Heart (tissue), 3 donors: ENCODE measurements around a stretch of chr12.

DNA sequence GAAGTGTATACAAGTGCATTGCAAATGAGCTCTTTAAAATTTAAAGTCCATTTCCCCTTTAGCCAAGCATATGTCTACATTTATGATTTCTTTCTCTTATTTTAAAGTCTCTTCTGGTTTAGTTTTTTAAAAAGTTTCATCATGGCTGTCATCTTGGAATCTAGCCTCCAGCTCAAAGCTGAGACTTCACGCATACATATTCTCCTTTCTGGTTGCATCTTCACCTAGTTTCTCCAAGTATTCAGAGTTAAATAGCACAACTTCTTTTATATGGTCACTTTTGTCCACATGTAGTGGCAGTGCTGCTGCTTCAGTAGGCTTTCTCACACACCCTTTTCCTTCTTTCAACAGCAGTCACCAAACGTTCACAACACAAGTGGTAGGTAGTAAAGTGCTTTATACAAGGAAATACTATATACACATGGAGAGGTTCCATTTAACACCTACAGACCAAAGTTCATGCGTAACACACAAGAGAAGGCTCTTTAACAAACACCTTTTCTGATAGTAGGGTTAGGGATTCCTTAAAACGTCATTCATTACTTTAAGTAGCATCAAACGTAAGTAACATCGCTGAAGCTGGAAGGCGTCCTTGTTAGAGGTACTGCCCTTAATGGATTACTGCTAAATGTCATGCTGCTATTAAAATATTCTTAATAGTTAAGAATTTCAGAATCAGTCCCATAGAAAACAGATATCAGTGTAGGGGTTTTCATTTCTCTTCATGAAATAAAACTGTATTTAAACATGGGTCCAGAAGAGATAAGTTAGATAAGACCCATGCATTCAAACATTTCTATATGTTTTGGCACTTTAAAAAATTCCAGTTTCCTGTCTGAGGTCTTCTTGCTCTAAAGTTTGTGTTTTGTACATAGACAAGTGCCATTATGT lies 107.1 kb upstream of the USP44 start:
- RAMPAGE, long total RNA, 2 experiments = no peak in any of the 2 experiments

DNA sequence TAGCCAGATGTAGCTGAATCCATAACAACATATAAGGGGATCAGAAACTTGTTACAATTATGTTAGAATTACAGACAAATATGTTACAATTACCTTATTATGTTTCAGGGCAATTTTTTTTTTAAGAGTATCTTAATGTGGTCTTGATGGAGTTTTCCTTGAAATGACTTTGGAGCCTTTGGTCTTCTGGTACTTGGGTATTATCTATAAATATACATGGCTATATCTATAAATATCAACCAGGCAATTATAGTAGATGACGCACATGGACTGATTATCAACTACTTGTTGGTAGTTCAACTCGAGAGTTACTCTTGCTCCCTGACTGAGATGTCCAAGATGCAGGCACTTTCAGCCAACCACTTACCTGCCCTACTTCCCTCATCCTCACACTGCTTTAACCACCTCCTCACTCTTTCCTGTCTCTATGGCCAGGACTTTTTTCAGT lies 85.5 kb downstream of the NTN4 start:
- RAMPAGE, long total RNA, 2 experiments = no peak in any of the 2 experiments

GRCh38 chr12:95772574-95773173 lies 17.9 kb downstream of the NTN4 start:
- RAMPAGE, long total RNA, 2 experiments = no peak in any of the 2 experiments

DNA sequence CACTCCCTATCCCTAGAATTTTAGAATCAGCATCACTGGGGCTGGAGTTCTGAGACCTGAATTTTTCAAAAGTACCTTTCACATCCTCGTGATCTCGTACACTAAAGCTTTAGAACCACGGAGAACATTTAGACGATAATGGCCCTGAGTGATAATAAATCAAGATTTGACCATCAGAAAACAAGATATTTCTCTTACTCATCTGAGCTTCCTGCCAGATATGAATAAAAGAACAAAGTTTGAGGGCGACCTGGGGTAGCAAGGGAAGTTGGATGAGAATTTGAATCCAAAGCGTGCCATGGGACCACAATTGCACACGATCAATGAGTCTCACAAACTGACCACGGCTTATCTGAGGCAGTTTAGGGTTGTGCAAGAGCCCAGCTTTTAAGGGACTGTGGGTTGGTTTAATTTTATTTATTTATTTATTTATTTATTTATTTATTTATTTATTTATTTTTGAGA lies 817 bp downstream of the AMDHD1 start:
- RAMPAGE, long total RNA, 2 experiments = no peak in any of the 2 experiments

DNA sequence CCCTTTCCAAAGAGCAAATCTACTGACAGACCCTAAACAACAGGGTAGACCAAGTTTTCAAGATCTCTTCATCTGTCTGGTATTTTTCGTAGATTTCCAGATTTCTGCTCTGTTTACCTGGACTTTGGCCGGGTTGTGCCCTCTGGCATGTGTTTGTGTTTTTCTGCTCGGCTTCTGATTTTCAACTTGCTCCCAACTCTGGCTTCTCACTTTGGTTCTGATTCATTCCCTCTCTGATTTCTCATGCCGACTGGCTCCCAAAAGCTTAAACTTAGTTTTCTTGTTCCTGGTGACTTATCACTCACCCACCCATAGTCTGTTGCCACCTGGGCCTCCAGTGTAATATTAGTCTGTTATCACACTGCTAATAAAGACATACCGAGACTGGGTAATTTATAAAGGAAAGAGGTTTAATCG lies 23.5 kb downstream of the AMDHD1 start:
- RAMPAGE, long total RNA, 2 experiments = no peak in any of the 2 experiments

GRCh38 chr12:95995300-95996195 lies 596 bp downstream of the HAL start:
- RAMPAGE, long total RNA, 2 experiments = start-site peak on the minus strand in 1 of 2 experiments, at chr12:95995903-95995935 at its widest, 12 reads per replicate

- RAMPAGE, long total RNA, 2 experiments = no peak in any of the 2 experiments
Measured at GRCh38 chr12:96170208-96170832, 23.9 kb upstream of the ELK3 start.

- RAMPAGE, long total RNA, 2 experiments = no peak in any of the 2 experiments
Measured at GRCh38 chr12:96233048-96233749, 39.0 kb downstream of the ELK3 start.

GRCh38 chr12:96246904-96247936 lies 53.0 kb downstream of the ELK3 start:
- RAMPAGE, long total RNA, 2 experiments = no peak in any of the 2 experiments

- RAMPAGE, long total RNA, 2 experiments = no peak in any of the 2 experiments
Measured at GRCh38 chr12:96248456-96248855, 54.3 kb downstream of the ELK3 start.

- RAMPAGE, long total RNA, 2 experiments = no peak in any of the 2 experiments
Measured at GRCh38 chr12:96266930-96267702, 72.9 kb downstream of the ELK3 start.

- RAMPAGE, long total RNA, 2 experiments = no peak in any of the 2 experiments
Measured at GRCh38 chr12:96359100-96359464, 41.2 kb downstream of the CDK17 start.

GRCh38 chr12:96398777-96398851 lies 1.6 kb downstream of the CDK17 start:
- RAMPAGE, long total RNA, 2 experiments = no peak in any of the 2 experiments

DNA sequence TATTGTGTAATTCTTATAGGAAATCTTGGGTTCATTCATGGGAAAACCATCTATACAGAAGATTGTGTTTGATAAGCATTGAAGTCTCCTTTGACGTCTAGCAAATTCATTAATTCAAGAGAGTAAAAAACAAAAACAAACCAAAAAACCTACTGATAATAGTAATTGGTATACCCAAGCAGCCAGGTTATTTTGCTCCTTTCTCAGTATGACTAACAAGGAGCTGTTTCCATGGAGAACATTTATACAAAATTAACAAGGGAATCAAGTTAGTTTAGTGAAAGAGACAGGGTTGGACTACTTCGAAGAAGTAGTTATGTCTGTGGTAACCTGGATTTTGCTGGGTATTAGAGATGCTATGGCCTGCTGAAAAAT lies 43.1 kb upstream of the CFAP54 start:
- RAMPAGE, long total RNA, 2 experiments = no peak in any of the 2 experiments

DNA sequence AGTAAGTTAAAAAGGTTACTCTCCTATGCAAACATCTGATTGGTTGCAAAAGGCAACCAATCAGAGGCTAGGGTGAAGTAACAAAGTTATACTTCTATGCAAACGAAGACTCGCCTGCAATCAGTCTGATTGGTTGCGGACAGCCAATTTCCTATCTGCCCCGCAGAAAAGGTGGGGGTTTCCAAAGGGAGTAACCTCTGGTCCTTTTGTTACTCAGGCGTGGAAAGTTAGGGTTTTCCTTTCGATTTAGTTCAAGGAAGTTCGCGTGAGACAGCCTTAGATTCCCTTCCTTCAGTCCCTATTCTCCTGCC lies 208.0 kb upstream of the NEDD1 start:
- RAMPAGE, long total RNA, 2 experiments = no peak in any of the 2 experiments

- RAMPAGE, long total RNA, 2 experiments = no peak in any of the 2 experiments
Measured at GRCh38 chr12:97024852-97025514, 117.9 kb downstream of the NEDD1 start.

DNA sequence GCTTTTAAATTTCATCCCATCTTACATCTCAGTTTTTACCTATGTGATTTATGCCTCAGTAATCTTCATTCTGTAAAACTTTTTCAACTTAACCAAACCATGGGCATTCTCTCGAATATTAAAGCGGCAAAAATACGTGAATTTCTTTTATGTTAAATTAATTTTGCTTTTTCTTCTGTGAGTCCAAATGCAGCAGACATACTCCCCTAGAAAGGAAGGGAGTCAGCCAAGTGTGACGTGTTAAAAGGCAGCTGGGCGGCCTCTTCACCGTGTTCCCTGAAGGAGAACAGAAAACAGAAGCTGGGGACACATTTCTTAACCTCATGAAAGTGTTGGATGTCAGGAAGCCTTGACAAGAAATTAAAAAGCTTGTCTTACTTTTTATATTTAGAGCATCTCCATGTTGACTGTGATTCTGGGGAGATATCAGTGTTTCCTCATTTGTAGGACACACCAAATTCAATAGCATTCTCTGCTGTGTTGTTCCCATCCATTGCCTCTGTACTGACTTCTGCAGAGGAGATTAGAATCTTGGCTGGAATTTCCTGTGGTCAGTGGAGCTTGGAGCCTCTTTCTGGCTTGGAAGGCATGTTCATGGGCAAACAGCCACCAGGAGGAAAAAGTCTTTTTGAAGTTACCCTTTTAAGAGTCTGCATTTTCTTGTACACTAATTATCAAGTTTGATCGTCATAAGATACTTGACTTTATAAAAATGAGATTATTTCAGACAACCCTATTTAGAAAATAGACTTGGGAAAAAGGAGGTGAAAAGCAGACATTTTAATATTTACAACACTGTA lies 649.3 kb downstream of the NEDD1 start:
- RAMPAGE, long total RNA, 2 experiments = no peak in any of the 2 experiments

DNA sequence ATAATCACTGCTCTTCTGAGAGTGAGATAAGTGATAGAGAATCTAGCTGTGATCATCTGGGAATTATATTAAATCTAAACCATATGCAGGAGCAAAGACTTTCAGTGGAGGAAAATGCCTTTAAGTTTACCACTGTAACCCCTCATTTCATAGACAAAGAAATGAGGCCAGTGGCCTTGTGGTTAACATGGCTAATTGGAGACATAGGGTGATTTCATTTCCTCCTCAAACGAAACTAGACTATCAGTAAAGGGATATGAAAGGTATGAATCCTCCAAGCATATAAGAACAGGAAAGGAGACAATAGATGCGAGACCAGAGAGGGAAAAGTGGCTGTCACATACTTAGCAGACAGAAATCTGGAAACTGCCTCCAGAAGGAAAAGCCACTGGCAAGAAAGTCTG lies 240.6 kb upstream of the TMPO start:
- RAMPAGE, long total RNA, 2 experiments = no peak in any of the 2 experiments

DNA sequence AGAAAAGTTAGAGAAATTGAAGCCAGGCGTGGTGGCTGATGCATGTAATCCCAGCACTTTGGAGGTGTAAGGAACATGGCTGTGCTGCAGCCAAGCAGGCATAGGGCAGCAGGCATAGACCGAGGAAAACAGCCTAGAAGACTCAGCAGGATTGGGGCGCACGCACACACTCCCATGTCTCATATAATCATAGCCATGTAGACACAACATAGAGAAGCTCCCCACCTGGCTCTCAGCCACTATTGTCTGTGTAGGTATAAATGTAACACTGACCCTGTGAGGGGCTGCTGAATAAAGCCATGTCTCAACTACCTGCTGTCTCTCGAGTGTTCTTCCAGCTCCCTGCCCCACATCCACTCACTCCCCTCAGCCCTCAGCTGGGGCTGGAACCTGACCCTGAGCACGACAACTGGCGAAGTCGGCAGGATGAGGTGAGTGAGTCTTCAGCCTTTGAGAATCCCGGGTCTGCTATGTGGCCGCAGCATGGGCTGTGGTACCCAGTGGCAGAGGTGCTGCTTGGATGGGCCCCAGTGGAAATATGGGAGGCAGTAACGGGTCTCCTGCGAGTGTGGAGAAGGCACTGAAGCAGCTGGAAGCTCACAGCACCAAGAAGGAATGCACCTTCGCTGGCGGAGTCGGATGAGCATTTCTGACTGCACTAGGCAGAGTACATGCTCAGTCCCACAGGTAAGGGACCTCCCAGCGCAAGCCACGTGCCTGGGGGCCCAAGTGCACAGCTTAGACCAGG lies 95.7 kb upstream of the TMPO start:
- RAMPAGE, long total RNA, 2 experiments = no peak in any of the 2 experiments

DNA sequence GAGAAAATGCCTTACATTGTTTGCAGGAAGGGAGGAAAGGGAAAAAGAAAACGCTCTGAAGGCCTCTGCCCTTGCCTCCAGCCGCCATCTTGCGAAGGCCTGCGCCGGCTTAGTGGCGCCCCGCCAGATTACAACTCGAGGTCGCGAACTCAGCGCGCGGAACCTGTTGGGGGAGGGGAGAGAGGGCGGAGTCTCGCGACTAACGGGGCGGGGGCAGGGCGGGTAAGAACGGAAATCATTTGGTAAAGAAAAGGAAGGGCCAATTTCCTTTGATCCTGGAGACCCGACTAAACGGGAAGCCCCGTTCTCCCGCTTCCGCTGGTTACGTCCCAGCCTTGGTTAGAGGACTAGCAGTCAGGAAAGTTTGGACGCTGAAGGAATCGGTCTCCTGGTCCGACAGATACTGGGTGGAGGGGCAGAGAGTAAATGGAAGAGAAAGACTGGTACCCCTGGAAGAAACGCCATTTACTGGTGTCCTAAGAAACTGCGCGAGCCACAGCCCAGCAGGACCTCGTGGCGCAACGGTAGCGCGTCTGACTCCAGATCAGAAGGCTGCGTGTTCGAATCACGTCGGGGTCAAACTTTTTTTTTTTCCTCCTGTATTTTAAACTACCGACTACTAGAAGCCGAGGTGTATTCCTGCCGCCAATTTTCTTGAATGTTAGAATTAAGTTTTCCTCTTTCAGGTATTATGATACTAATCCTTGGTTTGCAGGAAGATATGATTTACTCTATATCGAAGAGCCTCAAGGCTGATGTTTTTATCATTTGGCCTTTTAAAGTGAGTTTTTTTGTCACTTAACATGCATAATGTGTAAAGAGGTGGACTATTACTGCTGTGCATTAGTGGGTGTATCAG lies 11.4 kb upstream of the TMPO start:
- RAMPAGE, long total RNA, 2 experiments = start-site peak on the minus strand in 1 of 2 experiments, centred at position 111 of the sequence, 22 reads per replicate